Peritoneum (tissue), 1 donor: ENCODE data around the genes AKAP7, CCN2 and TAAR6.

GRCh38 chr6:131024689-131025414 is 38.2 kb downstream of the EPB41L2 start:
- PRO-cap, result no peak

DNA sequence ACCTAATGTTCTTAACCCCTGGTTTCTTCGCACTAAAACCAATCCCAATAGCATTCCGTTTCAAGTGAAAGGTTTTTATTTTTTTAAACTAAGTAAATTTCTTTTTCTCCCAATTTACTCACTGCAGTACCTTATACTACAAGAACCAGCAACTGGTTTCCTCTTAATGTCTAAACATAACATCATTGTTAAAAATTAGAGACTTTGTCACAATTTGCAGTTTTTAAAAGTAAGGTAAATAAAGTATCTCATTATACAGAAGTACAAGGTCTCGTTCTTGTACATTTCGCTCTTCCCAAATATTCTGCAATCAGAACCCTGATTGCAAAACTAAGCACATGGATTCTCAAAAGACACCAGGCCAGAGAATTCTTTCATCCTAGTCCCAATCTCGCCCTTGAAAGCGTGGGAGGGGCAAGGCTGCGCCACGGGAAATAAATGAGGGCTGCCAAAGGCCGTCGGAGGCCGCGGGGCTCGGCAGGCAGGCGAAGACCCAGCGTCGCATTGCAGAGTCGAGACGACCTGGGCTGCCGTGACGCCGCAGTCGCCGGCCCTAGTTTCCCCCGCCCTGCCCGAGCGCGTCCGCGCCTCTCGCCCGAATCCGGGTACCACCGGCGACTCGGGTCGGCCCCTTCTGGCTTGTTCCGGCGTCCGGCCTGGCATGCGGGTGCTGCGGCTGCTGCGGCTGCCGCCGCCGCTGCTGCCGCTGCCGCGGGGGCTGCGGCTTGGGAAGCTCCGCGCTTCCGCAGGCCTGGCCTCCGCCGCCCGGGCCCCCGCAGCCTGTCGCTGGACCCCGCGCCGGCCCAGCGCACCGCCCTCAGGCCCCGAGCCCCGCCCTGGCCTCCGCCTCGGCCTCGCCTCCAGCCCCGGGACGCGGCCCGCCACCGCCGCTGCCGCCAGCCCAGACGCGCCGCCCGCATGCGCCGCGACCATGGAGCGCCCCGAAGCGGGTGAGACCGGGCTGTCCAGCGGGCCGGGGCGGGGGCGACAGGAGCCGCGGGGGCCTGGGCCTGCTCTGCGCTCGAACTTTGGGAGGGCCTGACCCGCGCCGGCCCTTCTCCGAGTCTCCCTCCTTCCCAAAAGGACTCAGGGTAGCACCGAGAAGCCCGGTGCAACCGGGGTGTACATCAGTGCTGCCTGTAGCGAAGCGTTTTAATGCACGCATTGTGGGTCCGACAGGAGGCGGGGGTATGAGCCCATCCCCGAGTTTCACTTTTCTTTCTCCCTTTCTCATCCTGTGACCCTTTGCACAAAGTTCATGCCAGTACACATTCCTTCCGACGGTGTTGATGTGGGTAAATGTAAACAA is at the start of gene AKAP7:
AKAP7 (plus strand) TSS at position 635 of the 1,309 bp plus-strand sequence.
- PRO-cap, result unidirectional peak, plus-strand start at position 464 of the sequence; bidirectional peak, plus-strand start at position 967 of the sequence, minus-strand start at position 782 of the sequence

DNA sequence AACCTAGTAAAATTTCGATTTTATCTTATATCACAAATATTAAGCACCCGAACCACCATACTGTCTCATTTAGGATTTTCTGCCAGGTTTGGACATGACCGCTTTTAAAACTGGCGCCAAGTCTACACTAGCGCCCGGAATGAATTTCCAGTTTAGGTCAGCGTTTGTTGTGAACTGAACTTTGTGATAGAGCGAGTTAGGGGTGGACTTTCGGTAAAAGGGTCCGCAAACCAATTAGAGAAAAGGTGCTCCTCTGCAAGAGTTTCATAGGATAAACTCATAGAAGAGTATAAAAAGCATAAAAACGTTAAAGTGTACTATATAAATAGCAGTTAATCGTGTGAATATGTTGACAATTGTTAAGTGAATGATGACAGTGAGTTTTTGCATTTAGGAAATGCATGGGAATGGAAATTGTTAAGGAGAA is 888 bp downstream of the AKAP7 start:
- PRO-cap, result no peak

DNA sequence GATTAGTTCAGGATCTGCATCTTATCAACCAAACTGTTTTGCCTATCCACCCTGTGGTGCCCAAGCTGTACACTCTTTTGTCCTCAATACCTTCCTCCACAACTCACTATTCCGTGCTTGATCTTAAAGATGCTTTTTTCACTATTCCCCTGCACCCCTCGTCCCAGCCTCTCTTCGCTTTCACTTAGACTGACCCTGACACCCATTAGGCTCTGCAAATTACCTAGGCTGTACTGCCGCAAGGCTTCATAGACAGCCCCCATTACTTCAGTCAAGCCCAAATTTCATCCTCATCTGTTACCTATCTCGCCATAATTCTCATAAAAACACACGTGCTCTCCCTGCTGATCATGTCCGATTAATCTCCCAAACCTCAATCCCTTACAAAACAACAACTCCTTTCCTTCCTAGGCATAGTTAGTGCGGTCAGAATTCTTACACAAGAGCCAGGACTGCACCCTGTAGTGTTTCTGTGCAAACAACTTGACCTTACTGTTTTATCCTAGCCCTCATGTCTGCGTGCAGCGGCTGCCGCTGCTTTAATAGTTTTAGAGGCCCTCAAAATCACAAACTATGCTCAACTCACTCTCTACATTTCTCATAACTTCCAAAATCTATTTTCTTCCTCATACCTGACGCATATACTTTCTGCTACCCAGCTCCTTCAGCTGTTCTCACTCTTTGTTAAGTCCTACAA is 191.4 kb downstream of the AKAP7 start:
- PRO-cap, result no peak

DNA sequence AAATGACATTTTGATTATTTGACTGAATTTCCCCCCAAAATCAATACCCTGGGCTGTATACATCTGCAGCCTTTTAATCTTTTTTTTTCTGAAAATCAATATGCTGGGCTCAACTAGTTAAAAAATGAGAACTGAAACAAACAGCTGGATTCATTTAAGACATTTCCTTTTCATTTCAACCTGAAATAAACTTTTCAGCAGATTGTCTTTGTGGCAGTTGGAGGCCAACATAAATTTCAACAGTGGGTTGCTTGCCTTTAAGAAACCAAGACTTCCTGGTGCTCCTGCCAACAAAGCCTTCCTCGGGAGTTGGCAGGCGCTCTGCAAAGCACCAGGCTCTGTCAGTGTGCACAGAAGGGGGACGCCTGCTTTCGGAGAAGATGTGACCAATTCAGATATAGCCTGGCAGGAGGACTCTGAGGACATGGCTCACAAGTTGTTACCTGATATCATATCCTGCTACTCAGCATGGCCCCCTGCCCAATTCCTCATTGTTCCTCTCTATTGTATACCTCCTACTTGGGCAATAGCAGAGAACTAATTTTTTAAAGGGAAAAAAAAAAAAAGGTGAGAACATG is 204.6 kb upstream of the ARG1 start:
- PRO-cap, result no peak

DNA sequence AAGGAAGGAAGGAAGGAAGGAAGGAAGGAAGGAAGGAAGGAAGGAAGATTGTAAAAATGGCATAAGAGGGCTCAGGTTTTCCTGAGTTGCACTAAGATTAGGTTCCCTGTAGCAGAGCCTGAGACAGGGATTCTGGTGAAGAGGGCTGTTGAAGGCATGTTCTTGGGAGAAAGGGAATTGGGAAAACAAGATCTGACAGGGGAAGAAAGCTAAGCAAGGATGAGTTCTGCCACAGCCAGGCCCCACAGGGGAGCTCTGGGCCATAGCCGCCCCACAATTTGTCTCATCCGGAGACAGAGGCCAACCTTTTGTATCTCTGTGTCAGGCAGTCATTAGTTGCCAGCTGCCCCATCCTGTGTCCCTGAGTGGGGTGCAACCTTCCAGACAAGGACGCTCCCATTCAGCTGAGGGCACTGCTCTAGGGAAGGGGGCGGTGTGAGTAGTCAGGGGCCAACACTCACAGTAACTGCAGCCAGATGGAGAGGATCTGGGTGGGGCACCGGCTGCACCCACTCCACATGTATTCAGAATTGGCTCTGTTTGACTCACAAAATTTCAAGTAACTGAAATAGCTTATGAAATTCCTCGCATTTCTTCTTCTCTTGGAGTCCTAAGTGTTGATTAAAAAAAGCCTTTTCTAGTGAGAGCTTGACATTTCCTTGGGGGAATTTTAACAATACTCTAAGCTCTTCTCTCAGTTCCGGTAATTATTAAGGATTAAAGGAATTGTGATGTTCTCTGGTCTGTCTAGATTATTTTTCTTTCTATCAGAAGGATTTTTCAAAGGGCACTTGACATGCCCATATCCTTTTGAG is 189.1 kb upstream of the ARG1 start:
- PRO-cap, result no peak

DNA sequence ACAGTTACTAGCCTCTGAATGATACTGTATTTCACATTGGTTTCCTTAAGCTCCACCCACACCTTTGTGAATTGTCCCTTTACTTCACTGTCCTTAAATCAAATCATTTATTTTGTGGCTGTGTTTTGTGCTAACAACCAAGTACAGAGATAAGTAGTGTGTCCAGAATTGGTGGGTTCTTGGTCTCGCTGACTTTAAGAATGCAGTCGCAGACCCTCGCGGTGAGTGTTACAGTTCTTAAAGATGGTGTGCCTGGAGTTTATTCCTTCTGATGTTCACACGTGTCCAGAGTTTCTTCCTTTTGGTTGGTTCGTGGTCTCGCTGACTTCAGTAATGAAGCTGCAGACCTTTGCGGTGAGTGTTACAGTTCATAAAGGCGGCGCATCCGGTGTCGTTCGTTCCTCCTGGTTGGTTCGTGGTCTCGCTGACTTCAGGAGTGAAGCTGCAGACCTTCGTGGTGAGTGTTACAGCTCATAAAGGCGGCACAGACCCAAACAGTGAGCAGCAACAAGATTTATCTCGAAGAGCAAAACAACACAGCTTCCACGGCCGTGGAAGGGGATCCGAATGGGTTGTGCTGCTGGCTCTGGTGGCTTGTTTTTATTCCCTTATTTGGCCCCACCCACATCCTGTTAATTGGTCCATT is 48.4 kb upstream of the ARG1 start:
- PRO-cap, result no peak

DNA sequence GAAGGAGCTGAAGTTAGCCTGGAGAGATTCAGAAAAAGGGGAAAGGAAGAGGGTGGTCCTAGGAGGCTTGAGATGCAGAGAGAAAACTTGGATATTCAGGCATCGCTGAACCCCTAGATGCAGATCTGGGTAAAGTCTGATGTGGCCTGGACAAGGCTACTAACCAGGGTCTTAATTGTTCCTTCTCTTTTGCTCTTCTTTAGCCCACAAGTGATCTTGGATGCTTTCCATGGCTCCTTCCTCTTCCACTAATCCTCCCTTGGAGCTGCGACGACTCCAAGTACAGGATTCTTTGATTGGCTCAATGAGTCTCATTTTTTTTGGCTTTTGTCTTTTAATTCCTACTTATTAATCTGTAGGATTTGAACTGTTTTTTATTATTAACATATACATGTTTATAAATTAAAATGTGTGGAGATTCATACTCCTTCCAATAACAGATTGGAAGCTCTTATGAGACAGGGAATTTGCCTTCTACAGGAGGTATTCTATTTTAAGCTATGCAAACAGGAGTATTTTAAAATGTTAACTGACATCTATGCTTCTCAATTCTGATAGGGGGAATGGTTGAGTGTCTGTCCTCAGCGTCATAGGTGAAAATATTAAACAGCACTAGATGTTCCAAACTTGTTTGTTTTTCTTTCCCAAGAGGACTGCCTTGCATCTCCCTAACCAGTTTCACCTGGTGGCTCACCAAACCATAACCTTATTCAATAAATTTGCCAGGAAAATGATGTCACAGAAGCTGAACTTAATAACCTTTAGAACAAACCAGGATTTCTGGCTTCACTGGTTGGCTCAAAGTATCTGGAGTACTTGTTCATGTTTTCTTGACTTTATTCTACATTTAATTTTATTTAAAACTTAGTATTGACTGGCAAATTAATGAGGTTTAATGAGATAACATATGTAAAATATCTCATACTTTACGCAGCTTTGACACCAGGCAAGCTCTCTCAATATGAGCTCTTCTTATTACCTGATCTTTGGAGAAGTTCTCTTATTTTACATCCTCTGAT is 24.7 kb upstream of the ARG1 start:
- PRO-cap, result no peak

- PRO-cap, result no peak
Measured at GRCh38 chr6:131576303-131576655, 3.3 kb downstream of the ARG1 start.

- PRO-cap, result no peak
Measured at GRCh38 chr6:131948084-131948494, 3.1 kb downstream of the CCN2 start.

- PRO-cap, result no peak
Measured at GRCh38 chr6:131951020-131952022, at the start of gene CCN2. CCN2 (minus strand) TSS chr6:131951372.

DNA sequence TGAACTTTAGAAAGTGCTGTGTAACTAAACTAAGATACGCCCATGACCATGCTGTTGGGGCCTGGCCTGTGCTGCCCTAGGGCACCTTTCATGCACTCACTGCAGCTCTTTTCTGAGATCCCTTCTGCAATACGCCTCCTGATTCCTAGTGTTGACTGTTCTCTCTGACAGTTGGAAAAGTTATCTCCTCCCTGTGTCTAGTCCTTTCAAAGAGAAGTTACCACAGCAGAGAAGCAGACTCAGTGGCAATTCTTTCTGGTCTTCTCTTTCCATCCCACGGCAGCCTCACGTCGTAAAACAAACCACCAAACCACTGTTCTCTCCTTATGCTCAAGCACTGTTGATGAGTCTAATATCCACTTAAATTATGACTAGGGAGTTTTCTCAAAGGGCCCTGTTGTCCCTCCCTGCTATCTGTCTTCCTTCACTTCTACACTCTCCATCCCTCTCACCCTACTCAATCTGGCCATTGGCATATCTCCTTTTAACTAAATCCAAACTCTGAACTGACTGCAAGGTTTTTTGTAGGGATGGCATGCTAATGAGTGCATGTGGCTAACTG is 38.5 kb upstream of the MOXD1 start:
- PRO-cap, result no peak

DNA sequence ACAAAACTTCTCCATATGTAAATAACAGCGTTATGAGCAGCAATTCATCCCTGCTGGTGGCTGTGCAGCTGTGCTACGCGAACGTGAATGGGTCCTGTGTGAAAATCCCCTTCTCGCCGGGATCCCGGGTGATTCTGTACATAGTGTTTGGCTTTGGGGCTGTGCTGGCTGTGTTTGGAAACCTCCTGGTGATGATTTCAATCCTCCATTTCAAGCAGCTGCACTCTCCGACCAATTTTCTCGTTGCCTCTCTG is at the start of gene TAAR6:
TAAR6 (plus strand) TSS at position 33 of the 254 bp plus-strand sequence.
- PRO-cap, result no peak

- PRO-cap, result no peak
Measured at GRCh38 chr6:132598623-132598934, 9.0 kb upstream of the TAAR5 start.

GRCh38 chr6:132712338-132712965 is 1.4 kb downstream of the VNN1 start:
- PRO-cap, result no peak

DNA sequence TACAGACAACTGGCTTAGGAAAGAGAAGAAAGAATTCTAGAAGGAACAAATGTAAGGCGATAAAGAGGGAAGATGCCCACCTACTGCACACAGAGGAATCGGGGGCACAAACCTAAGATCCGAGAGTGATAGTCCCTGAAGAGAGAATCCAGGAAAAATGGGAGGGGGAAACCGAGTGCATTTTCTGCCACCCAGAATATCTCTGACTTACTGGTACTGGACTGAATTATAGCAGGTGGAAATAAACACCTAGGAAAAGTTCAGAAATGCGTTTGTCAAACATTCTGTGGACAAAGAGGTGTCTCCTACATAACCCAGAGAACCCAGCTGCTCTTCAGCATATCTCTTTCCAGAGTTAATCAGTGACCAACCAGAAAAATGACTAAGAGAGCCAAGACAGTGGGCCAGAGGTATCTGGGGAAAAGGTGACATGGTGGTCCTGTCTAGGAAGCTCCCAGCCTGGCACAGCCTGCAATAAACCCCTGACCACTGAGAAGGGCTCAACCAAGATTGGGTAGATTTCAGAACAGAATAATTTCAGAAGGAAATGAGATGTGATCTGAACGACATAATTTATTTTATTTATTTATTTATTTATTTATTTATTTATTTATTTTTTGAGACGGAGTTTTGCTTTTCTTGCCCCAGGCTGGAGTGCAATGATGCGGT is 5.9 kb upstream of the VNN1 start:
- PRO-cap, result no peak

DNA sequence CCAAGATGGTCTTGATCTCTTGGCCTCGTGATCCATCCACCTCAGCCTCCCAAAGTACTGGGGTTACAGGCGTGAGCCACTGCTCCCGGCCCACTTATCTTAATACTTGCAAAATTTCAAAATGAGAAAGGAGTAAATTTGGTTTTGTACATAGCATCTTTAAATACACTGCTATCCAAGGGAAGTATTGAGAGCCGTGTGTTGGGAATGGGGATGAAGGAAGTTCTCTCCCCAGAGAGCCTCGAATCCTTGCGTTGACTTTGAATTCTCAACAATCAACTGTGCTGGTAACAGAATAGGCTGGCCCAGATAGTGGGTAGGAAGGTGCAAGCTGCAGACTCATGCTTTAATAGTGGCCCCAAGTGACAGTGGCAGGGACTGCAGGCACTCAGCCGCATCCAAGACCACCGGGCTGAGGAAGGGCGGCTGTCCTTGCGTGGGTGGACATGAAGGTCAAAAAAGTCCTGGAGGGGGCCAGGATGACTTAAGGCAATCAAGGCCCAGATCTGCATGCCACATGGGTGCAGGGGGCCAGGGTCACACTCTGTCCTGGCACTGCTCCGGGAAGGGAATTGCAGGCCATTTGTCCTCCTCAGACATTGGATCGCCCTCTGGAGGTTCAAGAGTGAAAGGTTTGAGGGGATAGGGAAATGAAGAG is 10.2 kb upstream of the VNN2 start:
- PRO-cap, result no peak

DNA sequence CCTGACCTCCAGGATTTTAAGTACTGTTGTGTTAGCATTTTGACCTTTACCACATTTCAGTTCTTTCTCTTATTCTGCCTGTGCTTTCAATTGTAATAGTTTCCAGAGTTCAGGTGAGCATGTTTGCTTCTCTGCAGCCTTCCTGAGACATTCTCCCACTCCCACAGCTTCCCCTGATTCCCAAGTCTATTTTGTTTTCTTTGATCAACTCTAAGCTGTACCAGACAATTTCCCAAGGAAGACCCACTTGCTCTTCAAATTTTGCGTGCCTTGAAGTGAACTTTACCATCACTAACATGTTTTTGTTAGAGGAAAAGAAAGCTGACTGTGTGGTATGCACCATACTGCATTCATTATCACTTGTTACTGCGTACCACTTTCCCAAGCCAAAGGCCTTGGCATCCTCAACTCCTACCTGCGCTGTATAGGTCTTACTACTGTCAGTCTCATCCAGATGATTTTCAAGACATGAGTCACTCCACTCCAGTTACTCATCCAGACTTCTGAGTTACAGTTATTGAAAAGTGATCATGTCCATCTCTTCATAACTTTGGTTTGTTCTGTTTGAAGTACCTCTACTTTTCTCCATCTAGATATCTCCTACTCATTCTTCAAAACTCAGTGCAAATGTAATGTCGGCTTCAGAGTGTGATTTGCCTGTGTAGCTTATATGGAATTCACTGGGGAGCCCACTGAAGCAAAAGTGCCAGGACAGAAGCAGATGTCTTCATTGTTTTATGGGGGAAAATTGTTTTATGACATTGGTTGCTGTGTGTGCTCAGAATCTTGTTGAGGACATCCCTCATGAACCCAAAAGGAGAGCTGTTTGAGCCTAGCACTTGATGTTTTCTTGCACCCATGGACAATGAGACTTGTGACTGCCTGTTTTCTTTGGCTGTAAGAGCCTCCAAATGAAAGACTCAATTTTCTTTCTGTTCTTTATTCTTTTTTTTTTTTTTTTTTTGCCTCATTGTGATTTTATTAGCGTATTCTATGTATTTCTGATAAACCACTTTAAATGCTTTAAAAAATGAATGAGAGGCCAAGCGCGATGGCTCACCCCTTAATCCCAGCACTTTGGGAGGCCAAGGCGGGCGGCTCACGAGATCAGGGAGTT is 5.3 kb downstream of the RPS12 start:
- PRO-cap, result no peak

DNA sequence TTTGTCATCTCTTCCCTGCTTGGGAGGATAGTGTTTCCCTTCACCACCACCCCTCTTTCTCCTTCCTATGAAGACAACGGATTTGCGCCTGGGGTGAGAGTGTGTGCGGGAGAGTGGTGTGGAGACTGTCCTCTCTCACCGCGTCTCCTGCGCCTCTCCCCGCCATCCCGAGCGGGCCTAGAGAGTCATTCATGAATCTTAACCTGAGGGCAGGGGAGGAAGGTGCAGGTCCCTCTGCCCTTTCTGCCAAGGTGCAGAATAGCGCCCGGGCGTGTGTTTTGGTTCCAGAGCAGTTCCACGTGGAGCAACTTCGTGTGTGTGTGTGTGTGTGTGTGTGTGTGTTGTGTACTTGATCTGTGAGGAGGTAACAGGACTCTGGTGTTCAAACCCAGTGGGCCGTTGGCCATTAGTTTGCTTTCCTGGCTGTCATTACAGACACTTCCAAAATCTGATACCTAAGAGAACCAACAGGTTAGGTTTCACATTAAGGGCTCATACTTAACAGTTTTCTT is 1.7 kb downstream of the EYA4 start:
- PRO-cap, result no peak

DNA sequence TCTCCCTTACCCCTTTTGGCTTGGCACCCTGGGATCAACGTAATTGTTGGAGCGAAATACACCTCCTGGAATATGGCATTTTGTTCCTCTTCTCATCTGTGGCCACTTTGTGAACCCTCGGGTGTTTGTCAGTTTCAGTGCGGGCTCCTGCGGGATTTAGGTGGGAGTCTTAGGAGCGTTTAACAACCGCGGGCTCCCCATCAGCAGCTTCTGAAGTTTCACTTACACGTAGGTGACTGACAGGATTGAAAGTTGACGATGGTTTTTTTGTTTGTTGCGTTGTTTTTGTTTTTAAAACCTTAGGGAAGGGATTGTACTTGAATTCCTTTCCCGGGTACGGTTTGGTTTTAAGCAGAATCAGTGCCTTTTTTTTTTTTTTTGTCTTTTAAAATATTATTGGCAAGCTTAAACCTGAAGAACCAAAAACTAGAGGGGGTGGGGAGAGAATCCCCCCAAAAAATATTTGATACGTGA is 2.2 kb downstream of the EYA4 start:
- PRO-cap, result no peak